Epithelial cell of alveolus of lung (primary cell): ENCODE measurements around a stretch of chr6.

- RAMPAGE, long total RNA = no peak
- RRBS = no CpG with 5 or more reads among the region's 11 CpGs
Observed at GRCh38 chr6:71301313-71302554, 13.1 kb downstream of the OGFRL1 start.

DNA sequence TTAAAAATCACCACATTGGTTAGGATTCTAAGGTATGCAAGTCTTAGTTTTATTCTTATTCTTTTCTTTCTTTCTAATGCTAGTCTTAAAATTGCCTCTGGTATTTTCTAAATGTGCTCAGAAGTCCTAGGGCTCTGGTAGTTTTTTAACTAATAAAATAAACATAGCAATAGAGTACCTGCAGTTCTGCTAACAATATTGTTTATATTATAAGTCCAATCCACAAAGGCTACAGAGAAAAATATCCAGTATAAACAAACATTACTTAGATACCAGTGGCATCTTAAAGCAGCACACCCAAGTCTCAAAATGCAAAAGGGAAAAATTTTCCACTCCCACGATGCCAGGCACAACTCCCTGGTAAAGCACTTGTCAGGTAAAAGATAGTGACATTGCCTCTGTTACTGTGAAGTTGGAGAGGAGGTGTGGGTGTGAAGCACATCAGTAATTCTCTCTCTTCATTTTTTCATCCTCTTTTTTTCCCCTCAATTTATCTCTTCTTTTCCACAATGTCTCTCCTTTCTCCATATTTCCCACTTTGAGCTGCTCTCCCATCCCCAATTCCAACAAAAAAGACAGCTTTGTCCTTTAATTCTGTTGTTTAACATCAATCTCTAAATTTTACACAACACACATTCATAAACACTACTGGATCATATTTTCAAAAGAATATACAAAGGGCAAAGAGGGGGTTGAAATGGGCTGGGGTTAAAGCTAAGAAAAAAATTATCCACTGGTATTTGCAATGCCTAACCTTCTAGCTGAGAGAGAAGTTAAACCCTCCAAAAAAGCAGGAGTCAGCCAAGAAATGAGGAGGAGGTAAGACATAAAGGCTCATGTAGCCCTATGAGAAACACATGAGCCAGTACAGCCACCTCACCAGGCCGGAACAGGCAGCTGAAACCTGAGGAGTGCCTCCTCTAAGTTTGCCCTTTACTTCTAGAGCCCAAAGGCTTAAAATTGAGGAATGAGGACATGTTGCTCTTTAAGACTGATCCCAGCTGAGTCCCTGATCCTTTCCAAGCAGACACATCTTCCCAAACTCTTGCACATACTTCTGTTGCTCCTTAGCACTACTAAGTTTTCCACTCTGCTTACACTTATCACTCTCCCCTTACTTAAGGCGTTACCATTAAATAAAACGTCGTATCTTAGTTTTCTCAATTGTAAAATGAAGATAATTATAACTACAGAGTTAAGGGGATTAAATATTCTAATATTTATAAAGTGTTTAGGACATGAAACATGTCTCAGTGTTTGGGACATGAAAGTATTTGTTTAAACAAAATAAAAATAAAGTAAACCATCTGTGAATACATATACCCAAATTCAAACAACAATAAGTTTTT is 123.7 kb downstream of the OGFRL1 start:
- RAMPAGE, long total RNA = no peak
- RRBS = no CpG with 5 or more reads among the region's 5 CpGs

GRCh38 chr6:71480440-71481107 is 192.0 kb downstream of the OGFRL1 start:
- RAMPAGE, long total RNA = no peak
- RRBS = no CpG with 5 or more reads among the region's 2 CpGs

DNA sequence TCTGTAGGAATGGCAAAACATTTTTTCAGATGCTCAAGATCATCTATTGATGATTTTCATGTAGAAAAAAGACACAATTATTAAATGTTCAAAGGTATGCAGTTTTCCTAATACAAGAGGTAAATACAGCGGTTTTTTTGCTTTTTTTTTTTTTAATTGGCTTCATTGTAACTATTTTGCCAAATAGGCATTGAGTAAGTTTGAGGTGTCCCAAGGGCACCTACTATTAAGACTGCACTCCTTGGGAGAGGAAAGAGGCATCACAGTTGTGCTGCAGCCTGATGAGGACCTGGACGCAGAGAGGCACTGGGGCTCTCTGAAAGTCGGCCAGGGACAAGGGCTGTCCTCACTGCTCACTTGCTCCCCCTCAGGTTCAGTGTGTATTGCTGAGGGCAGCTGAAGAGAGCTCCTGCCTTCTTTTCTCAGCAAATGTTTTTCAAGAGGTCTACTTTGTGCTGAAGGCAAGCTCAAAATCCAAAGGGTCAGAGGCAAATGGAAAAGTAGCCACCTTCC is 331.7 kb downstream of the RIMS1 start:
- RAMPAGE, long total RNA = no peak
- RRBS = no CpG with 5 or more reads among the region's 3 CpGs

DNA sequence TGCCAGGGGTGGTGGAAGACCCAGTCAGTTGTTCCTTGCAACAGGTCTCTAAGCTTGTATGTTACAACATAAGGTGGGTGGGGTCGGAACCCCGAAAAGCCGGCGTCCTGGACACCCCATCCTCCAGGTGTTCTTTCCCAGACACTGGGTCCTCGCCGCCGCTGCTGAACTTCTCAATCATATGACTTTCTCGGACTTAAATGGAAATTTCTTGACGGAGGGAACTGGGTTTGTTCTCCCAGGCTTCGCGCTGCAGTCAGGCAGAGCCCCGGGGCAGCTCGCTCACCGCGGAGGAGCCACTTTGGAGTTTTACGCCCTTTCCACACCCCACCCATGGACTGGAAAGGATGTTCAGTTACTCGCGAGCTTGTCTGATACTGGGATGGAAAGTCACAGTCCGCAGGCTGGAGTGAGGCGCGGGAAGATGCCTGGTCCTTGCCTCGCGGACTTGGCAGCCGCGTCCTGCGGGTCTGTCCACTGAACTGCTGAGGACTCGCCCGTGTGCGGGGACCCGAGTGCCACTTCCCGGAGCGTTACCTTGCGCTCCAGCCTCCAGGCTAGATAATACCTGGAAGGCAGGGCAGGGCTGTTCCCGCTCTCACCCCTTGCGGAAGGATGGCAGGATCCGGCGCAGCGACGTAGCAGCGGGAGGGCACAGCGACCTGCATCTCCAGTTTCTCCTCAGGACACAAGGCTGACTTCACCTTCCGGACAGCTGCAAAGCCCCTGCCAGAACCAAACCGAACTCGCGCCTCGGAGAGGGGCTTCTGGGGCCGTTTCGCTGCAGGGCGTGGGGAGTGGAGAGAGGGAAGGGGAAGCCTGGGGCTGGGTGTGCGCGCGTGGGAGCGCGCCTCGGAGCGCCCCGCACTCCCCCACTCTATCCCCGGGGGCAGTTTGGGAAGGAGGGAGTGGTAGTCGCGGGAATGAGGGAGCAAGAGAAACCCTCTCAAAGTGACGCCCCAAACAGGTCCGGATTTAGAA is 605 bp upstream of the KCNQ5 start:
- RAMPAGE, long total RNA = no peak
- RRBS = 3% methylated on average over 20 of the region's 62 CpGs

- RAMPAGE, long total RNA = no peak
- RRBS = no CpG with 5 or more reads among the region's 18 CpGs
Observed at GRCh38 chr6:73308839-73309358, 45.2 kb downstream of the DPPA5 start.

- RAMPAGE, long total RNA = no peak
- RRBS = no CpG with 5 or more reads among the region's 5 CpGs
Observed at GRCh38 chr6:73508603-73509374, 12.0 kb downstream of the EEF1A1 start.

DNA sequence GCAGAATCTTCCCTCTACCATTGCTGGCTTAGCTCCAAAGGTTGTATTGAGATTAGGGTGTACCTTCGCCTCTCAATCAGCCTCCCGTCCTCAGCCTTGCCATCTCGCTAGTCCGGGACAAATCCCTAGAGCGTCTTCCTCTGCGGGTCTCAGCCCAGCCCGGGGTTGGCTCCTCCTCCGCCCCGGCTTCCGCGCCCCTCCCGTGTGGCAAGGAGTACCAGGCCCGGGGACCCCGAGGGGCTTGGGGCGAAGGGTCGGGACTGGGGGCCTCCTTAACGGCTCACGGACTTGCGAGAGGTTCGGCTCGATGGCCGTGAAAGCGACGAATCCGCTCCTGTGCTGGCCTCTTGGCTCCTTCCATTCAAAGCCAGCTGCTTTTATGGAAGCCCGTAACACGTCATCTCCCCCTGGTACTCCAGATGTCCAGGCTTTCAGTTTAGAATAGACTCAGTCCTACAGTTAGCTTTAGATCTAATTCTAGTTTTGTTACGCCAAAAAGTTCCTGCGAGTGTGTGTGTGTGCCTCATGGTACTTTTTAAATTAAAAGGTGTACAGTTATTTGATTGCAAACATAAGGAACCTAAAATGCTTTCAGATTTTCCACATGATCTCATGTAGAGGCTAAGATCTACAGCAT is 730 bp upstream of the EEF1A1 start:
- RAMPAGE, long total RNA = no peak
- RRBS = 0% methylated on average over 6 of the region's 29 CpGs

- RAMPAGE, long total RNA = no peak
- RRBS = no CpG with 5 or more reads among the region's 7 CpGs
Observed at GRCh38 chr6:73585956-73586900, 65.4 kb upstream of the EEF1A1 start.

DNA sequence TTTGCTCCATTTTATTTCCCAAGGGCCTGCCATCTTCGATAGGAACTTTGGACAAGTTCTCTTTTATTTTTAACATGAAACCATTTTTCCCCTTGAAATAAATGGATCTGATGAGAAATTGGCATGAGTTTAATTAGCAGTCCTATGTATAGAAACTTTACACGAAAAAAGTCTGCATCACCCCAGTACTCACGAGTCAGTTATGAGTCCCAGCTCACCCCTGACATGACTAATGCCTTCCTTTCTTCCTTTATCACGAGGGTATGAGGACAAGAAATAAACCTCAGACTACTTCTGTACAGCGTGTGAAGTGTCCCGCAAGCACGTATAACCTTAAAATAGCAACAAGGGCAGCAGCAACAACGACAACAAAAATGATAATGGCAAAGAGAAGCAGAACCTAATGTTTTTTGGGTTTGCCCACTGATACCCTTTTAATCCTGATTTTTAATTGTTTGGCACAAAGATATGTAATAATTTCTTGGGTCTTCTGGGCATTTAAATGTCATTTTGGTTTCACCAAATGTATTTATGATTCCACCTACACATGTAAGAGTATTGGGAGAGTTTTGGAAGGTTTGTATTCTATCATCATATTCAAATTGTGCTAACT is 26.7 kb downstream of the CD109 start:
- RAMPAGE, long total RNA = no peak
- RRBS = no CpG with 5 or more reads among the region's 8 CpGs

DNA sequence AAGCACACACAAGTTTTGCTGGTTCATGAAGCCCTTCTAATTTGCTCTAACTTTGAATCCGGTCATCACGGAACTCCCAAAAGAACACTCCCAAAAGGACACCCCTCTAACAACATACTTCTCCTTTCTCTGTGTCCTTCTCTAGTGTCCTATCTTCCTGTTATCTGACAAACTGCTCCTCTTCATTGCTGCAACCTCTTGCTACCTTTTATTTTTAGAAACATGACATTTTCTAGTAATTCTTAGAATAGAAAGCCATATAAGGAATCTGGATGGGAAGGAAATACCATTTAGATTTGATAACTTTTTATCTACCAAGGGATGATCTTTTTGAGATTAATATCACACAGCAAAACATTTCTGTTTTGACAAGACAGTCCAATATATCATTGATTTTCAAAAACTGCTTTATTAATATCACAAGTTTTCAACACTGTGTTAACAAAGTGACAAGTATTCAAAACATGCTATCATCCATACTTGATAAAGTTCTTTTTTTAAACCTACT is 63.1 kb downstream of the COL12A1 start:
- RAMPAGE, long total RNA = no peak
- RRBS = no CpG with 5 or more reads among the region's 2 CpGs

DNA sequence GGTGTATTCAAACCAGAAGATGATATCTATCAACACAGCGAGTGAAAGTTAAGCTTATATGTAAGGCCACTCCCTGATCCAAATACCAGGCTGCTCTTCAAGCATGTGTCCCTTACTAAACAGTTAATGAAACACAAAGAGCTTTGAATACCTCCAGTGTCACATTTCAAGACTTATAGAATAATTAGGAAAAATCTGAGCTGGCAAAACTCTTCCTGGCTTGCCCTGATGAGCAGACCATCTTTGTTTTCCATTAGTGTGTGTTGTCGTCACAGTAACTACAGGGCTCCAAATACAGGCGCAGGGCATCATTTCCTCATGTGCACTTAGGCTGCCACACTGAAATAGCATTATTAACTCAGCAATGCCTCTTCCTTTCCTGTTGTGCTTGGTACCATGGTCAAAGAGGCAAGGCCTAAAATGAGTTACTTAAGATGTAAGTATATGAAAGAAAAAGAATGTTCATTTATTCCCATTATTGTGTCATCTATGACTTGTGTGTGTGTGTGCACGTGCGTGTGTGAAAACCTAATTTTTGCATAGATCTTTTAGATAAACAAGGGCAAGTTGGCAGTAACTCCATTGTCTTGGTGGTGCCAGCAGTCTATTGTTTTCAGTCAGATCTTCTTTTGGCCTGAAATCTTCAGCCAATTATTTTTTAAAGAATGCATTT is 6.4 kb downstream of the FILIP1 start:
- RAMPAGE, long total RNA = no peak
- RRBS = no CpG with 5 or more reads among the region's 5 CpGs

DNA sequence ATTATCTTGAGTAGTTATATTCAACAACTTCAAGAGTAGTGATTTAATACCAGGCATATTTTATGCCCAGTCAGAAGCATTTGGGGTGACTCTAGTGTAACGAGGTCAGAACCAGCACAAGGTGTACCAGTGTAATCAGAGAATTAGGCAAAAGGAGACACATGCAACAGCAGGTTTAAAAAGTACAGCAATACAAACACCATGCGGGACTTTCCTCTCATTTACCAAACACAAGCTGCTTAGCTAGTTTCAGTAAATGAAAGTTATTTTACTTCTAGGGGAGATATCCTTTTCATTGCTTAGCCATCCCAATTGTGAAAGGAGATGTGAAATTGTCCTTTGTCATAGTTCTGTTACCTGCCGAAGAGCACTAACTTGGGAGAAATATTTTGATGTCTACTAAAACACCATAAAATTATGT is 811 bp downstream of the FILIP1 start:
- RAMPAGE, long total RNA = no peak
- RRBS = no CpG with 5 or more reads among the region's 3 CpGs

- RAMPAGE, long total RNA = no peak
- RRBS = no CpG with 5 or more reads among the region's 6 CpGs
Observed at GRCh38 chr6:75607881-75608650, 6.4 kb downstream of the SENP6 start.

DNA sequence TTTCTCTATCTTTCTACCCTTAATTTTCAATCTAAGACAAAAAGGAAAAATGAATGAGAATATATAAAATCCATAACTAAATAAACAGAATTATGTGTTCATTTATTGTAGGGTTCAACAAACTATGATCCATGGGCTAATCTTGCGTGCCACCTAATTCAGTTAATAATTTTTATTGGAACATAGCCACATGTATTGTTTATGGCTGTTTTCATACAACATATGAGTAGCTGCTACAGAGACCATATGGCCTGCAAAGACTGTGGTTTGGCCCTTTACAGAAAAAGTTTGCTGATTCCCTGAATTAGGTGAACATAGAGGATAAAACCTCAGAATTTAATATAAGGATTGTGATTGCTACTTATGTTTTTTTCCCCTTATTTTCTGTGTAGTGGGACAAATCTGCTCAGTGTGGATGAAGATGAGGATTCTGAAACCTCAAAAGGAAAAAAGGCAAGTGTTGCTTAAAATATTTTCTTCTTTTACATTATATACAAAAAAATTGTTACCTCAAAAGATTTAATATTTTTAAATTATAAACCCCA is 21.9 kb downstream of the SENP6 start:
- RAMPAGE, long total RNA = no peak
- RRBS = no CpG with 5 or more reads among the region's 1 CpG

GRCh38 chr6:77258747-77259423 is 204.4 kb downstream of the HTR1B start:
- RAMPAGE, long total RNA = no peak
- RRBS = no CpG with 5 or more reads among the region's 4 CpGs

- RAMPAGE, long total RNA = no peak
- RRBS = no CpG with 5 or more reads among the region's 2 CpGs
Observed at GRCh38 chr6:77461326-77461612, 2.0 kb downstream of the HTR1B start.

DNA sequence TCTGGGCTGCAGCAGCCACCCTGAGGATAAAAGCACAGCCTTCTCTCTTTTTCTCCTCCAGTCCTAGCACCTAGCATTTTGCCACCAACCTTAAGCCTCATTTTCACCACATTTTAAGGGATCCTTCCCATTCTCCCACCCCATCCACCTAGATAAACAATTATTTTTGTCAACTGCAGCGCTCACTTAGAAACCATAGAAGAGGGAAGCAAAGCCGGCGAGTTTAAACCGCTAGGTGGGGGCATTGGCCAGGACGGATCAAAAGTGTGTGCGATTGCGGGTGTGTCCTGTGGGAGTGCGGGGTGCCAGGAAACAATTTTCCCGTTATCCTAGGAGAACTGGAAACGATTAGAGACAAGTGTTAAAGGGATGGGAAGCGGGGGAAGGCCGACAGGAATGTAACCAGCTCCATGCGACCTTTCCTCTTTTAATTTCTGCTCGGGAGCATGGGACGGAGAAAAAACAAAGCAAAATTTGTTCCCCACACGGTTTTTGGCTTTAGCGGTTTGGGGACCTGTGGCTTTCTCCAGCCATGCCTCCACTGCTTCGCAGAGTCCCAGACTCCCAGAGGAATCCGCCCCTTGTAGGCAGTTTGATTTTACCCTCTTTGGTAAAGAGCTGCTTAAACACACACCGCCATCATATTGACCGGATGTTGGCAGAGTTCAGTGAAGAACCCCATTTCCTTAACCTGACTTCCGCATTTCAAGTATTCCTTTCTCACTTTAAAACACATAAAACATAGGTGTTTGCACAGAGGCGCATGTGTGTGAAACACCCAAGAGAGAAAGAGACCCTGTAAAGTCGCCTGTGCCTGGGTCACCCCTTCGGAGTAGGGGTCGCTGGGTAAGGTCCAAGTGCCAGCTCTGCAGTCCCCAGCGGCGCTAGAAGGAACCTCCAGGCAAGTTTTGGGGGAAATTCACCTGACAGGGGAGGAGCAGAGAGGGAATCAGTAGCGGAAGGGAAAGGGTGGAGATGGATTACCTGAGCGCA is 2.9 kb upstream of the HTR1B start:
- RAMPAGE, long total RNA = no peak
- RRBS = no CpG with 5 or more reads among the region's 30 CpGs

DNA sequence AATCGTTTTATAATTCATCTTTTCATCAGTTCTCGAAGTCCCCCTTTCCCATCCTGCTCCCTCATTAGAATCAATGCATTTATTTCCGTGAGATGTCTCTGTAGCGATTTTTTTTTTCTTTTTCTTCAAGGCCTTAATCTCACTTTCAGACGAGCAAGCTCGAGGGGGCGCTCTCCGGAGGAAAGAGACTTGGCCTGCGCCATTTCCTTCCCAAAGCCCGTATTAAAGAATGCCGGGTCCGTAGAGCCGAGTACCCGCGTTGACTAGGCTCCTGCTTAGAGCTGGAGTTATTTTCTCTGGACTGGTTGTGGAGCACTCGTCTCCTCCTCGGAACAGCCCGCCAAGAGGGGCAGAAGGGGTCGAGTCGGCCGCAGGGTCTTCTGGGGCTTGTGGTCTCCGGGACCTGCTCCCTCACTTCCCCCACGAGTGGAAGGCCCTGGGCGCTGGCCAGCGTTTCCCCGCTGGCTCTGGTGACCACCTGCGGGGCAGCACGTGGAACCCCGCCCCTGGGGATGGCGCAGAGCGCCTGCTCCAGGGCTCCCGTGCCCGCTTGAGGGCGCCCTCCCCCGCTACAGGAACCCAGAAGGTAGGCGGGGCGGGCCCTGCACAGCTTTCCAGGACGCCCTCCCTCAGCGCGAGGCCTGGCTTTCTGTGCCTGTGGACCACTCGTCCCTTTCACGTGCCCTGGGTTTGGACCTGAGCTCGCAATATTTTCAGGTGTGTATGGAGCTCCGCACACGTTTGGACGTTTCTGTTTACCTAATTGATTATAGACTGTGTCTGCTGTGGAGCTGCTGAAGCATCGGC is 2.6 kb upstream of the MEI4 start:
- RAMPAGE, long total RNA = no peak
- RRBS = 13% methylated on average over 2 of the region's 47 CpGs

GRCh38 chr6:79060251-79061118 is 17.6 kb downstream of the PHIP start:
- RAMPAGE, long total RNA = no peak
- RRBS = no CpG with 5 or more reads among the region's 4 CpGs